Cardiac atrium fibroblast (primary cell): ENCODE measurements around the gene NDRG3.

DNA sequence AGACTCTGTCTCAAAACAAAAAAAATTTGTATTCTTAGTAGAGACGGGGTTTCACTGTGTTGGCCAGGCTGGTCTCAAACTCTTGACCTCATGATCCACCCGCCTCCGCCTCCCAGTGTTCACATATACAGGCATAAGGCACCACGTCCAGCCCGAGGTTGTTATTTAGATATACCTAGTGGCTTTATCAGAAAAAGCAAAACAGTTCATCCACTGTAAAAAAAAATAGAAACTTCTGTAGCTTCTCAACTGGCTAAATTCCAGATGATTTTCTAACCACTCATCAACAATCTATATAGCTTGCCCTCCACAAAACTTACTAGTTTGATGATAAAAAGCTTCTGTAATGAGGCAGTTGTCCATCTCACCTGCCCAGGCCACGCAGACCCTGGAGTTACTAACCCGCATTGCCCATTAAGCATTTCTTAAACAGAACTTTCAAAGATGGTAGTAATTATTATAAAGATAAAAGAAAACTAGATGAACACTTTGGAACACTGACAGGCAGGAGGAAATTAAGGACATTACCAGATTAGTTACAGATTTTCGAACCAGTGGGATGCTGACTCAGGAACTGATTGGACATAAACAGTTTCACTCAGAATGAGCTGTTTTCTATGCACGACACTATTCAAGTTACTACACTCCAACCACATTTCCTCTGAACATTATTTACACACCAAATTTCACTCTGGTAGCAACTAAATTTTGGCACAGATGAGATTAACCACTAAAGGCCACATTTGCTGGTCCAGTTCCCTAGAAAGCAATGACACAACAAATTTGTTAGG, 2.7 kb downstream of the ROMO1 start:
- RAMPAGE, long total RNA: no peak

GRCh38 chr20:35725006-35725909, 16.8 kb downstream of the RBM39 start:
- RAMPAGE, long total RNA: no peak

- RAMPAGE, long total RNA: no peak
Measured at GRCh38 chr20:35726269-35726593, 15.8 kb downstream of the RBM39 start.

- RAMPAGE, long total RNA: no peak
Measured at GRCh38 chr20:35726594-35727606, 15.2 kb downstream of the RBM39 start.

- RAMPAGE, long total RNA: no peak
Measured at GRCh38 chr20:35733988-35734827, 7.9 kb downstream of the RBM39 start.

GRCh38 chr20:35768825-35769748, 2.7 kb upstream of the PHF20 start:
- RAMPAGE, long total RNA: no peak

GRCh38 chr20:35796383-35797052, 24.7 kb downstream of the PHF20 start:
- RAMPAGE, long total RNA: no peak

- RAMPAGE, long total RNA: no peak
Measured at GRCh38 chr20:35886380-35886998, 67.8 kb downstream of the SCAND1 start.

- RAMPAGE, long total RNA: no peak
Measured at GRCh38 chr20:35928346-35928583, 26.0 kb downstream of the SCAND1 start.

GRCh38 chr20:36047374-36048026, 79.1 kb downstream of the CNBD2 start:
- RAMPAGE, long total RNA: no peak

- RAMPAGE, long total RNA: no peak
Measured at GRCh38 chr20:36048590-36049827, 80.6 kb downstream of the CNBD2 start.

GRCh38 chr20:36085715-36086392, 68.7 kb upstream of the EPB41L1 start:
- RAMPAGE, long total RNA: no peak

GRCh38 chr20:36113975-36114417, 40.5 kb upstream of the EPB41L1 start:
- RAMPAGE, long total RNA: no peak

- RAMPAGE, long total RNA: no peak
Measured at GRCh38 chr20:36122284-36122859, 32.2 kb upstream of the EPB41L1 start.

GRCh38 chr20:36466031-36466854, 75.1 kb upstream of the MYL9 start:
- RAMPAGE, long total RNA: no peak

GRCh38 chr20:36542728-36542990, 1.3 kb downstream of the MYL9 start:
- RAMPAGE, long total RNA: no peak

- RAMPAGE, long total RNA: no peak
Measured at GRCh38 chr20:36571512-36572066, 1.8 kb upstream of the TGIF2 start.

DNA sequence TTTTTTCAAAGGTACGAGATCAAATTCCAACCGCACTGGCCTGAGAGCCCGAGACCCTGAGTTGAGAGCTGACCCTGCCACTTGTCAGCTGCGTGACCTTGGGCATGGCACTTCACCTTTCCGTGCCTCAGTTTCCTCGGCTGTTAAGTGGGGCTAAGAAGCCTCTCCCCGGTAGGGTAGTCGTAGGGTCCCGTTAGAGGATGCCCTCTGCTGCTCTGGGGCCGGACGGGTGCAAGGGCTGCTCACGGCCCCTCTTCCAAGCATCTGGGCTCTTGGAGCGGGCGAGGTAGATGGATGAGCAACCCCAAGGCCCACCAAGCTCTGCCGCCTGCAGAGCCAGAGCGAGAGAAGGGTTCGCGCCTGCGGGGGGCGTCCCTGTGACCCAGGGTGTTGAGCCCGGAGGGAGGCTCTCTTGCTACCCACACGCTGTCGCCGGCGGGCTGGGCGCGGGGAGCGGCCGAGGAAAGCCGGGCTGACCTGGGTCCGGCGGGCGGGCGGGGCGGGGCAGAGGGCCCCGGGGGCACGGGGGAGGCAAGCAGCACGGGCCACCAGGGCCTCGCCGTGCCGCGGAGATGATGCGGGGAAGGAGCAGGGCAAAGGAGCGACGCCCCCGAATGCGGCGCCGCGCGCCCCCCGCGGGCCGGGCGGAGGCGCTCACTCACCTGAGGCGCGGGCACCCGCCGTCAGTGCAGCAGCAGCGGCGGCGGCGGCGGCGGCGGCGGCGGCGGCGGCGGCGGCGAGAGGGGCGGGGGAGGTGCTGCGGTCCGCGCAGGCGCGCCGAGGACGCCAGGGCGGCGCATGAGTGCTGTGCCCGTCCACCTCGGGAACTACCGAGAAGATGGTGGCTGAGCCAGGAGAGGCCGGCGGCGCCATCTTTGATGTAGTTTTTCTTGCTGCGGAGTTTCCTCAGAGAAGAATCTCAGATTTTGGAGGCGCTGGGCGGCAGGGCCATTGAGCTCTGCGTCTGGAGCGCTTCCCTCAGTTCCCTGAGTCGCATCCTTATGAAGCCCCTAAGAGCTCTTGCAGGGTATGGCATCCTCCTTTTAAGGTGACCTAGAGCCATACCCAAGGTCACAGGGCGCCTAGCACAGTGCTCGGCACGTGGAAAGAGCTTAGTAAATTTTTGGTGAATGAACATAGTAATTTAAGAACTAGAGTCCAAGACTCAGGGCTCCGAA, at the start of gene NDRG3:
Gene NDRG3, minus strand, starts transcription at position 708 of the 1,178 bp plus-strand sequence.
- RAMPAGE, long total RNA: start-site peak on the minus strand centred at position 710 of the sequence, 34 bp wide, 48 and 28 reads in 2 replicates

DNA sequence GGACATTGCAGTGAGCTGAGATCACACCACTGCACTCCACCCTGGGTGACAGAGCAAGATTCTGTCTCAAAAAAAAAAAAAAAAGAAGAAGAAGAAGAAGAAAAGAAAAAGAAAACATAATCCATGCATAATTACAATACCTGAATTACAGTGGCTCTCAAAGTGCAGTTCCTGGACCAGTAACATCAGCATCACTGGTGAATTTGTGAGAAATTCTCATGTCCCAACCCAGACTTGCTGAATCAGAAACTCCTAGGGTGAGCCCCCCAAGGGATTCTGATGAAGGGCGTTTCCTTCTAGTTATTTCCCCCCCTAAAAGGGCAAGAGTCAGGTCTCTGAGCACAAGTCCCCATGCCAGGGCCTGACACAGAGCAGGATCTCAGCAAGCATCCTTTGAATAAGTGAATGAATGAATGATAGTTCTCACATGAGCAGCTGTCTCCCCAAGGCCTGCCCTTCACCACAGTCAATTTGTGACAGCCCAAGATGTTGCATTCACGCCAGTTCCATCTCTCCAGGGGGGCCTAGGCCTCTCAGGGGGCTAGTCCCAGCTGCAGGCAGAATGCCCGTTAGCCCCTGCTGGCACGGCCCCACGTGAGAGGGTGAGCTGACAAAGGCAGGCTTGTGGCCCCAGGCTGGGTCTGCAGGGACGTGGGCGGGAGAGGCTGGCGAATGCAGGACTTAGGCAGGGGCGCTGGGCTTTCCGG, 18.2 kb downstream of the SOGA1 start:
- RAMPAGE, long total RNA: no peak

GRCh38 chr20:36861395-36861906, 1.9 kb downstream of the SOGA1 start:
- RAMPAGE, long total RNA: no peak